ENCODE measurements around the genes CWC15, MAML2 and CNTN5.

DNA sequence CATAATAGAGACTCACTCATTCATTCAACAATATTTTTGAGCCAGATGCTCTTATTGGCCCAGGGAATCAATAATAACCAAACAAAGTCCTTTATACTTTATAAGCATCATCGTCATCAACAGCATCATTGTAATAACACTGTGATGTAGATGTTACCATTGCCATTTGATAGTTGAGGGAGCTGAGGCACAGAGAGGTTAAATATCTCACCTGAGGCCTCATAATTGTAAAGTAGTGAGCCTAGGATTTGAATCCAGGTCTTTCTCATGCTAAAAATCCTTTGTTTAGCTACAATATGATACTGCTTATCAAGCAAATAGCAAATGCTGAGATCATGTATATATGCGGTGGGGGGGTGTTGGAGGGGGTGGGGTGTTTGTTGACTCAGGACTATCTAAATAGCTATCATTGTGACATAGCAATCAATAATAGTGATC is 79.3 kb downstream of the AMOTL1 start:
- RRBS: no CpG with 5 or more reads among the region's 2 CpGs

- RRBS: no CpG with 5 or more reads among the region's 3 CpGs
Observed at GRCh38 chr11:94933122-94933640, 40.2 kb downstream of the CWC15 start.

DNA sequence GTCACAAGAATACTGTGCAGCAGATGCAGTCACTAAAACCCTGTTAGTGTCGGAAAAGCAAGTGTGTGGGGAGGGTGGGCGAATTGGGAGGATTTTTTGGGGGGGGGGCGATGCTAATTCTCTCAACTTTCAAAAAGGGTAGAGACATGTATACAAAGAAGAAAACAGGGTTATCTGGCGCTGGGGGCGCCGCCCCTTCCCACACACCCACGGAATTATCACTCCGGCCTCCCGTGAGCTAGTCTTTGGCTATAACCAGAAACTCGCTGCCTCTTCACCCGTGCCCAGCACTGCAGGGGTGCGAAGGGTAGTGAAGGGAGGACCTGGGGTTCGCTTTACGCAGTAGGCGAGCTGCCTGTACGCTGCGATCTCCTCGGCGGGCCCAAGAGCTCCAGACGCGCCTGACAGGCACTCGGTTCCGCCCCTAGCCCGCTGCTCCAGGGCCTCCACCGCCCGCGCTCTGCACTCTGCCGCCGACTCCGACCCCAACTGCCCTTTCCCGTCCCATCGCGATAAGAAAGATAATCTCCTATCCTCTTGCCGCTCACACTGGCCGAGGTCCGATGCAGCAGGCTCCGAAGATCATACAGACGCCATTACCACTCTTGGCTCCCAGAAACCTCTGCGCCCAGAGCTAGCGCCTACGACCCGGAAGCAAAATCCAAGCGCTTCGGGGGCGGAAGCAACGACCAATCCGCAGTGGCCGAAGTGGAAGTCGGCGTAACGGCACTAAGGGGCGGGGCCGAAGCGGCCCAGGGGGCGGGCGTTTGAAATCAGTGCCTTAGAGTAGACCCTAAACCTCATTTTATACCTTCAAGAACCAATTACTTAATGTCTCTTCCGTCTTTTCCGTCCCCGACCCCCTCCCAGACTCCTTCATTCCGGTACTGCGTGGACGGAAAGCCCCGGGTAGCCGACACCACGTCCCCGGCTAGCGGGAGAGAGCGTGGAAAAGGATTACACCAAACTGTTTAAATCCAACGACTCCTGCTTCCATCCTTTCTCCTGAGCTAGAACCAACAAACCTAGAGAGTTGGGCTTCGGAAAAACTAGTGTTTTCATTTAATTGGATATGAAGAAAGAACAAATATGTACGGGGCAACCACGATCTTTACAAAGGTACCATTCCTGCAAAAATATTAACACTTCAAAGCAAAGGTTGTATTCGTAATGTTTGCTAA is at the start of gene CWC15:
Gene CWC15 (minus strand): TSS at position 607 of the 1,181 bp plus-strand sequence.
- RRBS: no CpG with 5 or more reads among the region's 73 CpGs

GRCh38 chr11:95129333-95129961 is 39.8 kb downstream of the ENDOD1 start:
- RRBS: no CpG with 5 or more reads among the region's 5 CpGs

- RRBS: 5% methylated on average over 22 of the region's 50 CpGs
Observed at GRCh38 chr11:95150718-95151393, 61.2 kb downstream of the ENDOD1 start.

- RRBS: no CpG with 5 or more reads among the region's 5 CpGs
Observed at GRCh38 chr11:95711181-95711515, 78.4 kb downstream of the FAM76B start.

DNA sequence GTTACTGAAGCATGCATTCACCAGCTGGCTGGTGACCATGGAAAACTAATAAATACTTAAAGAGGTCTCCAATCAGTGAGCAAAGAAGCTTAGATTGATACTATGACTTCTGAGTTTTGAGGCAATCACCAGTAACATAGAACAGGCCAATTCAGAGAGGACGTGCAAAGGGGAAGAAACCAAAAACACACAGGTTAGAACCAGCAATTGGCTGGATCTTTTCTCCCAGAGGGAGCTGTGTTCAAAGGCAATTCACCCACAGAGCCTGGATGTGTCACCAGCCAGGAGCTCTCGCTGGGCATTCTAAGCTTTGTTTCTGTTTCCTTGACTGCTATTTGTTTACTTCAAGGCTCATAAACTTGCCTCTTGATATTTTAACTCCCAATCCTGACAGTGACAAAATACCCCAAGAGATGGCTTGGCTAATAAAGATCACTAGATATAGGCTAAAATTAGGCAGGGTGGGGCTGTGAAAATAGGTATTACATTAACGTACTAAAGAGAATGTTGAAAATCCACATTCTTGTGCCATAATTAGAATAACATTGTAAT is 113.6 kb upstream of the MTMR2 start:
- RRBS: no CpG with 5 or more reads among the region's 3 CpGs

DNA sequence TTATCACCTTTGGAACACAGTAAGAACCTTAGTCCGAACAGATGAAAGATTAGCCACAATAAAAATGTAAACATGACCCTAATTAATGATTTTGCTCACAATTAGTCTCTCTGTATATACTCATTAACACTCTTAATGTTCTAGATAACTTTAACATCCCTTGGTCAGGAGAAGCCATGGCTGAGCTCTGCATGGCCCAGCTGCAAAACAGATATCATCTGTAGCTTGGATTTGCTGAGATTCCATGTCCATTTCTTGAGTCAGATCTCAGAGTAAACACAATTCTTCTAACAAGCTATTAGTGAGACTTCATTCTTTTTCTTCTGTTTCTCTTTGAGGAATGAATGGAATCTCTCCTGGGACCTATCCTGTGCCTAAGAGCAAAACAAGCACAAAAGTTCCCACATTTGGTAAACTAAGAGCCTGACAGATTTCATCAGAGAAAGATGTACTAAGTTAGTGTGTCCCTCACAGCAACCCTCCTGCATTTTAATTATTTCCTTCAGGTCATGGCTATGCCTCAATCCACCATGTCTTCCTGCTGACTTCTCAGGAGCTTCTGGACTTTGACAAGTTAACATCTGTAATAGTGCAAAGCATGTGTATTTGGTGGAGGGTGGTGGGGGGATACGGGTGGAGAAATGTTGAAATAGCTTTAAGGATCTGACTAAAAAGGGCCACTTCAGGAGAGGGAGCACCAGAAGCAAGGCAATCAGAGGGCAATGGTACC is 142.7 kb downstream of the MAML2 start:
- RRBS: no CpG with 5 or more reads among the region's 2 CpGs

GRCh38 chr11:96212261-96213031 is 130.5 kb downstream of the MAML2 start:
- RRBS: no CpG with 5 or more reads among the region's 5 CpGs

- RRBS: no CpG with 5 or more reads among the region's 8 CpGs
Observed at GRCh38 chr11:96228415-96229590, 114.2 kb downstream of the MAML2 start.

DNA sequence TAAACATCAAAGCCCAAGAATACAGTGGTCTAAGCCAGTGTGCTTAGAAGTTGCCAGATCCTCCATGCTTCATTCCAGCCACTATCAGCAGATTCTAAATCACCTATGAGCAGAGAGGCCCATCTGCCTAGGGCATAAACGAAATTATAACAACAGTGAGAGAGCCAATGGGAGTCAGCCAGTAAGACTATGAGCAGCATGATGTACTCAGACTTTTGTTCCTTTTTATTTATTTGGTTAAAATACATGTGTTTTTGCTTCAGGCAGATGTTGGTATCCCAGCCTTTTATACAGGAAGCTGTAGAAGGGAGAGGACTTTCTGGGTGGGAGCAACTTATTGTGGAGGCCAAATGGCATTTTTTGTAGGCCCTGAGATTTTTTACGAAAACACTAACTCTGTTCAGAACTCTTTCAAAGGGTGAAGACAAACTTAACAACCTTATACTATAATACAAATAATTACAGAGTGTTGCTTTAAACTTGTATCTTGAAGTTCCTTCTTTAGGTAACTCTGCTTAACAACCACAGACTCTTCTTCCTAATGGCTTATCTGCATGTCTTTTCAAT is 84.3 kb downstream of the MAML2 start:
- RRBS: no CpG with 5 or more reads among the region's 2 CpGs

DNA sequence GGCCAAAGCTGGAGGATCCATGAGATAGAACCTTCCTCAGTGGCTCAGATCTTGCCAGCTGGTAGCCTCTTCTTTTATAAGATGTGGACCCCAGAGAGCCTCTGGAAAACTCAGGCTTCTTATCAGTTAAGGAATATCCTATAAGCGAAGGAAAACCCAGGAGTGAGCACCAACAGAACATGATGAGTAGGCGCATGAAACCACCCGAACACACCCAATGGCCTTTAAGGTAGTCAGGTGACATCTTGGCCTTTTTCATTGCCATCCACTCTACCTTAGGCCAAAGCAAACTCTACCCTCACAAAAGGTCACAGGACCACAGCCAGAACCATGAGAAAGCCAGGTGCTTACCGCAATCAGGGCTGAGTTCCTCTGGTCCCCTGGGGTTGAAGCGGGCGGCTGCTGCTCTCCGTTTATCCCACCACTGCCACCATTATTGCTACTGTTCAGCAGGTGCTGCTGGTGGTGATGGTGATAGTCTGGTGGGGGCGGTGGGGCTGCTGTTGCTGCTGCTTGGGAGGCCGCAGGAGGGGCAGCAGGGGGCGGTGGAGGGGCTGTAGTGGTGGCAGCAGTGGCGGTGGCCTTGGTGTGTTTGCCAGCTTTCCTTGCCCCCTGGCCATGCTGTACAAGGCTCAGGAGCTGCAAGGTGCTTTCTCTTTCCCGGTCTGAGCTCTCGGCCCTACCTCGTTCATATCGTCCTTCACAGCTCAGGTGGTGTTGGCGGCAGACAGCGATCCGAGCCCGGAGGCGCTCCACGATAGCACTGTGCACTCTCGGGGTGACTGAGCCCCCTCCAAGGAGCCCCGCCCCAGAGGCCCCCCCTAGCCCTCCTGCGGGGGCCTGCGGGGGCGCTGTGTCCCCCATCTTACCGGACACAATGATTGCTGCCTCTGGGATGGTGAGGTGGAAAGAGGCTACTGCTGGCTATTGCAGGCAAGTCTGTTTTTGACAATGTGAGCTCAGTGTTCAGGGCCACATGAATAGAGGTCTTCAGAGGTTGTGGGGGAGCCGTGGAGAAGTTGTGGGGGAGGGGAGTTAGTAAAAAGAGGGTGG is 1.6 kb downstream of the MAML2 start:
- RRBS: 22% methylated on average over 8 of the region's 28 CpGs

GRCh38 chr11:96342085-96342445 is 930 bp downstream of the MAML2 start:
- RRBS: no CpG with 5 or more reads among the region's 2 CpGs

- RRBS: no CpG with 5 or more reads among the region's 41 CpGs
Observed at GRCh38 chr11:96342446-96343716, at the start of gene MAML2. TSS of gene MAML2 (minus strand) at chr11:96343195.

- RRBS: 2% methylated on average over 4 of the region's 30 CpGs
Observed at GRCh38 chr11:96390137-96391199, 655 bp downstream of the JRKL start.

GRCh38 chr11:96622161-96622651 is 232.4 kb downstream of the JRKL start:
- RRBS: no CpG with 5 or more reads among the region's 7 CpGs

DNA sequence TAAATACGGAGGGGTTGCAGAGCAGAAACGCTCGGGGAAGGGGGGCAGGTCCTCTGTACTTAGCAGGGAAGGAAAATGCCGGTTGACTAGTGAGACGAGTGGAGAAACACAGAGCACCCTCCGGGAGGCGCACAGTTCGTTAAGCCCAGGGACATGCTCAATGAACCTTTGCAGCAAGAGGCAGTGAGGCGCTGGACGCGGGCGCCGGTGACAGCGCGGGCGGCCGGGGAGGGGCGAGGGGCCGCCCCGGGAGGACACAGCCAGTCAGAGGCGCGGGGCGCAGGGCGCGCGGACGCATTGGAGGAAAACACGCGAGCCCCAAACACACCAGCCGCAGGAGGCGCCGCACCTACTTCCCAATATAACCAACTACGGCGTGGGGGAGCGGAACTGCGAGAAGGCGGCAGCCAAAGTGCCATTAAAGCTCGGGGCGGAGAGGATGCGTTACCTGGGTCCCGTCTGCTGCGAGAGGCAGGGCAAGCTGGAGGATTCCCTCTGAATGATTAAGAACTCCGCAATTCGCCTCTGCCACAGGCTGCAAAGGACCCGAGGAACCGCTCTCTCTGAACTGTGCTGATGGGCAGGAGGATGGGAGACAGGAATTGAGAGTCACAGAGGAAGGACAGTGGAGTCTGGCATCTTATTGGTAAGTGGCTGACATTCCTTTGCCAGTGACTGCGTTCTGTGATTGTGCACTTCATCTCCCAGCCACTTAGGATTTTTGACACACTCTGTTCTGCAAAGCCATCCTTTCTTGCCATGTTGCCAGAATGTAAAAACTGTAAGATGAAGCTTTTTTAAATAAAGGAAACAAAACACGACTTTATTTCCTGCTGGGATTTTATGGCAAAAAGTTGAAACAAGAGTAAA is at the start of gene CNTN5:
Gene CNTN5 (plus strand): TSS at position 325 of the 870 bp plus-strand sequence.
- RRBS: 3% methylated on average over 9 of the region's 48 CpGs

- RRBS: no CpG with 5 or more reads among the region's 8 CpGs
Observed at GRCh38 chr11:99069926-99070305, 49.2 kb downstream of the CNTN5 start.

GRCh38 chr11:100585654-100585929 is 101.5 kb upstream of the ARHGAP42 start:
- RRBS: no CpG with 5 or more reads among the region's 2 CpGs

All from AG08470 (cell line).